Iris pigment epithelial cell (primary cell): Measurements from ENCODE around the gene PRR5.

- RRBS: no CpG with 5 or more reads among the region's 15 CpGs
Observed at GRCh38 chr22:43998793-43999439, 25.2 kb upstream of the PARVB start.

GRCh38 chr22:44049304-44050198, 25.4 kb downstream of the PARVB start:
- RRBS: 37% methylated on average over 4 of the region's 25 CpGs

- RRBS: no CpG with 5 or more reads among the region's 19 CpGs
Observed at GRCh38 chr22:44086039-44086818, 62.1 kb downstream of the PARVB start.

DNA sequence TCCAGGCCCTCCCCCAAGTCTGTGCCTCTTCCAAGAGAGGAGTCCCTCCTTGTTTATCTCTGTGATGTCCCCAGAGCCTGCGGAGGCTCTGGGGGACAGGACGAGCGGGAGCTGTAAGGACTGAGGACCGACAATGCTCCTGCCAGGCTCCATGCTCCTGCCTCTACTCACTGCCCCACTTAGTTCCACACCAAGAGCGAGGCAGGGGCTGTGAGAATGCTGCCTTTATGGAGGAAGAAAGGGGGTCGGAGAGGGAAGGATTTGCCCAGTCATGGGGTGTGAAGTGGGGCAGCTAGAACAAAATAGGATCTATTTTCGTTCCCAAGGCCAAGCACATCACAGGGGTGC, 35.8 kb upstream of the PARVG start:
- RRBS: no CpG with 5 or more reads among the region's 7 CpGs

DNA sequence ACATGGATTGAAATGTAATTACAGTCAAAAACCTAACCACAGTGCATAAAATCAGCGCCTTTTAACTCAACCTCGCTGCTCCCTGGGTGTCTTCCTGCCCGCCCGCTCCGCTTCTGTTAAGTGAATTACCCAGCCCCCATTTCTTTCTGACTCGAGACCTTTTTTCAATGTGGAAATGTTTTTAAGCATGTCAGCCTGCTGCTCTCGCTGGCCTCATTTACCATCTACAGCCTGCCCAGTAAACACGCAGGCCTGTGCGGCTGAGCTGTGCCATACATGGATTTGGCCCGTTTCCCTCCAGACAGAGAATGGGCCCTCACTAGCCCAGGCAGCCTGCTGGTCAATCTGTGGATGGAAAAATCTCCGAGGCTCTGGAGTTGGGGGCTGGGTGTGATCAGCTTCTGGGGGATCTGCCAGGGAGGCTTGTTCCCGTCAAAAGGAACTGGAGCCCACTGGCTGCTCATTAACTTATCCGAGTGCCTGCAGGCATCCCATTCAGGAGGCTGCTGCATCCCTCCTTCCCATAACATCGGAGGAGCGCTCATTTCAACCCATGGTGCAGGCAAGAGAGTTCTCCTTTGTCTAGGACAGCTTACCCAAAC, 32.6 kb upstream of the PARVG start:
- RRBS: no CpG with 5 or more reads among the region's 15 CpGs

DNA sequence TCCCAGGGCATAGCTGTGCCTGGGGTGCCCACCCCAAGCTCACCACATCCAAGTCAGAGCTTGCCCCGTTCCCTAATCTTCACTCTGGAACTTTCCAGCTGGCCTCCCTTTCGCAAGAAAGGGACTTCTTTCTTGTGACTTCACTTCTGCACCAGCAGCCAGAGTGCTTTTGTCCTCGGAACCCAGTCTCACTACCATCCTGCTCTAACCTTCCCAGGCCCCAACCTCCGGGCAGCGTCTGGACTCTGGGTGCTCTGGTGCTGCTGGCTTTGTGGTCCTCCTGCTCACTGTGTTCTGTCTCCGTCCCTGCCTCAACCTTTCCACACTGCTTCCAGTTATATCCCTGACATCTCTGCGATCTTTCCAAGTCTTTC, 30.9 kb downstream of the PARVG start:
- RRBS: no CpG with 5 or more reads among the region's 7 CpGs

DNA sequence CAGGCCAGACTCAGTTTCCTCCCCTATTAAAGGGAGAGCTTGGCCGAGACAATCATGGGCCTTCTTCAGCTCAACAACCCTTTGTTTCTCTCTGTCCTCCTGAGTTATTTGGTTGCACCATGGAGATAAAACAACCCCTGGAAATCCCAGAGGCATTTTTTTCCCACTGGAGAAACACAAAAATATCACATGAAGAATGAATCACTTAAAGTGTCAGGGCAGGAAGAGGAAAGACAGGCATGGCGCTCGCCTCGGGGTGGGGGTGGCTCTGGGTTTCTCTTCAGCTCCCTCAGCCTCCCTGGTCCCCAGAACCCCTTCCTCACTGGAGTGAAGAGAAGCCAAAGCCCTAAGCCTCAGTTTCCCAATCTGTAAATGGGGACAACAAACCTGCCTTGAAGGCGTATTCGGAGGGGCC, 973 bp downstream of the SHISAL1 start:
- RRBS: no CpG with 5 or more reads among the region's 6 CpGs

GRCh38 chr22:44444411-44444785, 53.6 kb downstream of the RTL6 start:
- RRBS: no CpG with 5 or more reads among the region's 14 CpGs

DNA sequence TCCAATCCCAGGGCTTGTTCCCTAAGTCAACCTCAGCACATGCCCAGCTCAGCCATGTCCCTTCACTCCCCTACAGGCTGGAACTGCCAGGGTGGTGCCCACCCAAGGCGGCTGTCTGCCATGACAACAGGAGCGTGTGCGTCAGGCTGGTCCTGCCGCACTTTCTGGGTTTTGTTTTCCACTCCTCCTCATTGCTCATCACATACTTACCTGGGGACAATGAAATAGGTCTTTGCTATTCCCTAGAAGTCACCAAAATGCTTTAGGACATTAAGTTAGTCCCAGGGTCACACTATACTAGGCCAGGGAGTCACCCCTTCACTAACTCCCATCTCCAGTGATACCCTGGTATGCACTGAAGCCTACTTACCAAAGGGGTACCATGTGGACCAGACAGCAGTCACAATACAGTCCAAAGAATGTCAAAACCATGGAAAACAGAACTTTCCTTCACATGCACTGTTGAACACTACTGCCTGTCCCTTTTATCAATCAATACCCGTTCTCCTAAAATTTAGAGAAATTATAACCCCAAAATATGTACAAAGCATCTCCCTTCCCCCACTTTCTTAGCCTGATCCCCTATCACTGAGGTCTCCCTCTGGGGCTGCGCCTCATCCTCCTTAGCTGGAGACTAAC, 4.2 kb downstream of the RTL6 start:
- RRBS: no CpG with 5 or more reads among the region's 6 CpGs

- RRBS: no CpG with 5 or more reads among the region's 15 CpGs
Observed at GRCh38 chr22:44671019-44672244, 30.6 kb upstream of the PRR5 start.

DNA sequence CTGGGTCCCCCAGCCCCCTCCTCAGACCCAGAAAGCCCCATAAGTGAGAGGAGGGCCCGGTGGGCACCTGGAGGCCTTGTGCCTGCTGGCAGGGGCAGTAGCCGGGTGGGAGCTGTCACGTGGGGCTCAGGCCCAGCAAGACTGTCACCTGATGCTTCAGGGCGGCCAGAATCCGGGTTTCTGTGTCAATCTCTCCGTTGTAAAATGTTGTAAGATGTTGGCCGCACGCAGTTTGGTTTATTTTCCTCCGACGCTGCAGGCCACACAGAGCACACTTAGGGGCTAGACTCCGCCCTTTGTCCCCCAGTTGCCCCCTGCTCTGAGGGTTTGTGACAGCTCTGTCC, 3.5 kb upstream of the PRR5 start:
- RRBS: 12% methylated on average over 5 of the region's 11 CpGs

GRCh38 chr22:44698893-44699479, 3.0 kb upstream of the PRR5 start:
- RRBS: no CpG with 5 or more reads among the region's 15 CpGs

GRCh38 chr22:44702144-44702429, at the start of gene PRR5:
PRR5 (plus strand) TSS chr22:44702204.
- RRBS: 2% methylated on average over 23 of the region's 46 CpGs

- RRBS: no CpG with 5 or more reads among the region's 7 CpGs
Observed at GRCh38 chr22:44735911-44736171, 16.5 kb upstream of the ARHGAP8 start.

DNA sequence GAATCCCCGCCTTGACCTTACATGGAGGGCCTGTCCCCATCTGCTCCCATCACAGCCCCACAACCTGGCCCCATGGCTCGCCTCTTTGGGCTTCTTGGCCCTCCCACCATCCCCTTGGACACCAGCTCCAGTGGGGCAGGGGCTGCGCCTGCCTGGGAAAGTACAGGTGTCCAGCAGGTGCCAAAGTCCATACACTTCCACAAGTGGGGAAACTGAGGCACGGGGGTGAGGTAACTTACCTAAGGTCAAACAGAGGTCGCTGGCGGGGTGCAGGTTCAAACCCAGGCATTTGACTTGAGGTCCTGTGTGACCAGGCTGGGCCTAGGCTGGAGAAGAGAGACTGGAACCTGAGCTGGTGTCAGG, 16.1 kb upstream of the ARHGAP8 start:
- RRBS: no CpG with 5 or more reads among the region's 6 CpGs

DNA sequence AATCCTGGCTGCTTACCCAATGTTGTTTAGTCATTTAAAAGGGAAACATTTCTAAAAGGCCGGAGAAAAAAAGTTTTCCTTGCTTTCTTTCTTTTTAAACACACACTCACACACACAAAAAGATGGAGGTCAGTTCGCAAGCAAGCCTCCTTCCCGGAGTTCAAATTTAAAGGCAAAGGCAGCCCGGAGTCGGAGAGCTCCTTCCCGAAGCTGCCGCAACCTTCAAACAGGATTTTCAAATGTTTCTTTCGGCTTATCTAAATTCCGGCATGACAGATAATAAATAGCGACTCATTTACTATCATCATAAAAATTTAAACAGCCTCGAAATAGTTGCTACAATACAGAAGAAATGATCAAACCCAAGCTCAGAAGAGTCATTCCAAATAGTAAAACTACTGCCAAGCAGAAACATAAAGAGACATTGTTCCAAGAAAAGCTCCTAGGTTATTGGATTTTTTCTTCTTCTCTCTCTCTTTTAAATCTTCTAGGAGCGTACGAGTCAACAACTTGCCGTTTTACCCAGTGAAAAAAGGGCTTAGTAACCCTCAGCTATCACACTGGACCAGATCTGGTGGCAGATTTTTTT, 3.4 kb downstream of the PHF21B start:
- RRBS: 5% methylated on average over 9 of the region's 14 CpGs

- RRBS: no CpG with 5 or more reads among the region's 3 CpGs
Observed at GRCh38 chr22:45154090-45154551, 9.6 kb upstream of the NUP50 start.

DNA sequence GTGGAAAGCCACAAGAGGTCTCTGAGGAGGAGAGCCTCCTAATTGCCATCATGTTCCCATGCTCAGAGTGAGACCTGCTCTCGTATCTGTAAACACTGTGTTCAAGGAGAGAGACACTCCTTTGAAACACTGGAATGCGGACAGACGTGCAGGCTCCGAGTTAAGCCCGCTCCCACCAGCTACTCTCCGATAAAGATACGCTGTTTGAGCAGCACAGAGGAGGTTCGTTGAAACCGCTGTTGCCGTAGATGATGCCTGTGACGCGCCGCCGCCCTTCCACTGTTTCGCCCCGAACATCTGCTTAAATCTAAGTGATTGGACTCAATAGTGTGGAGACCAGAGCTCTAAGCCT, 25.1 kb downstream of the NUP50 start:
- RRBS: no CpG with 5 or more reads among the region's 16 CpGs

DNA sequence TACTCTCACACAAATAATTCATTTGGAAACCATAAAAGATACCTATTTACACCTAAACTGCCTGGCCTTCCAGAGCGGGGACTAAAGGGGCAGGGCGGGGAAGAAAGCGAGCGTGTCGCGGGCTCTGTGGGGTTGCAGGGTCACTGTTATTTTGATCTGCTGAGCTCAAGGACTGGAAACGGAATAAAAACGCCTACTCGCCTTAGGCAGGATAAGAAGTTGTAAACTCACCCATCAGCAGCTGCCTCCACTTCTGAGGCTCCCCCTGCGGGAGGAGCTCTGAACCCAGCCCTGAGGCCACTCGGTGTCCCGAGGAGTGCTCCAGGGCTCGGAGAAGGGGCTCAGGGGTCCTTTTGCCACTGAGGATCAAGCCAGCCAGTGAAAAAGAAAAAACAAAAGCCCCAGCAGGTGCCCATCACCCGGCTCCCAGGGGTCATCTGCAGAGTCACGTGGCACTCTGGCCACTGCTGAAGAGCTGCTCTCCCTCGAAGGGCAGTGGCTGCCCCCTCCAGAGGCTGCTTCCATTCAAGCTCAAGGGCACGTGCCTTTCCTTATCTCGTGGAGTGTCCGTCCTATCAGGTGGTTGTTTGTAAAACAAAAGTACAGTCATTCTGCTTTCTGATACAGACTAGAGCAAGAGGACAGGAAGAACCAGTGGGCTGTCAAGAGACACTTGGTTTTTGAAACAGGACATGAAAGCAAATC, 29.0 kb downstream of the NUP50 start:
- RRBS: no CpG with 5 or more reads among the region's 19 CpGs

DNA sequence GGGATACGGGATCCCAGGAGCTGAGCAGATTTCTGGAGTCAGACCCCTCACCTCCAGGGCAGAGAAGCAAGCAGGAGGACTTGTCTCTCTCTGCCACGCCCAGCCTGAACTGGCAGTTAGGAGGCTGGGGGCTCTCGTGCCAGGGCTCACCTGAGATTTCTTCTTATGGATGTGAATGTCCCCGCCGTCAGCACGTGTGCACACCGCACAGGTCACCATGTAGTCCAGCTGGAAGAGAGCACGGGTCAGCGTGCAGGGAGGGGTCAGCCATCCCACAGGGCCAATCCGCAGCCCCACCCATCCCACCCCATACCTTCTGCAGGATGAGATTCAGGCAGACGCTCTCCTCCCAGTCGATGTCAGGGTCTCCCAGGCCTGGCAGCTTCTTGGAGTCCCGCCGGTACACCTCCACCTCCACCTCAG, 35.2 kb downstream of the KIAA0930 start:
- RRBS: no CpG with 5 or more reads among the region's 14 CpGs